NT2/D1 (cell line): Measurements from ENCODE around the gene TFF2.

DNA sequence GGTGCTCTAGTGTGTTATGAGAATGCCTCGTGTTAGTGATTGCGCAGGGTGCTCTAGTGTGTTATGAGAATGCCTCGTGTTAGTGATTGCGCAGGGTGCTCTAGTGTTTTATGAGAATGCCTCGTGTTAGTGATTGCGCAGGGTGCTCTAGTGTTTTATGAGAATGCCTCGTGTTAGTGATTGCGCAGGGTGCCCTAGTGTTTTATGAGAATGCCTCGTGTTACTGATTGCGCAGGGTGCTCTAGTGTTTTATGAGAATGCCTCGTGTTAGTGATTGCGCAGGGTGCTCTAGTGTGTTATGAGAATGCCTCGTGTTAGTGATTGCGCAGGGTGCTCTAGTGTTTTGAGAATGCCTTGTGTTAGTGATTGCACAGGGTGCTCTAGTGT, 47.2 kb upstream of the RIPK4 start:
- RRBS, 2 experiments: no CpG with 5 or more reads among the region's 14 CpGs

DNA sequence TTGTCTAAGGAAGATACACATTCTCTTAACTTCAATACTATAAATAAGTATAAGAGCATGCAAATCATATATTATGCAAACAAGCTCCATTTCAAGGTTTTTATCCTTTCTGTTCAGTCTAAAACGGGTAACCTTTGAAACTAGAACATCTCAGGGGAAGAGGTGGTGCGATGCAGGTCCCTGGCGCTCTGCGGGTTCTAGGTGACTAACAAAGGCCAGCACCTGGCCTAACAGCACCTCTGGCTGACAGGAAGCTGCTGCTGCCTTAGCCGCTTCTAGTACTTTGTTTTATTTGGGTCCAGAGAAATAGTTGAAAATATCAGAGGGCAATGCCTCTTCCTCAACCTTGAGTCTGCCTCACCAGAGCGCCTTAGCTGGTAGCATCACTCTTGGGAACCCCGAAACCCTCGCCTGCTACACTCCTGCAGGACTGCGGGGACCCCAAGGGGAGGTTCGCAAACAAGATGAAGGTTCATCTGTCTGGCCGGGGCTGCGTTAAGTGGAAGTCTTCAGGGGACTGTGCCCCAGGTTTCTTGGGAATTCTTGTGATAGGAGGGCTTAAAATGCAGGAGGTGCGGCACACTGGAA, 45.5 kb downstream of the PRDM15 start:
- RRBS, 2 experiments: no CpG with 5 or more reads among the region's 13 CpGs

GRCh38 chr21:41834272-41835020, 44.7 kb downstream of the PRDM15 start:
- RRBS, 2 experiments: no CpG with 5 or more reads among the region's 29 CpGs

DNA sequence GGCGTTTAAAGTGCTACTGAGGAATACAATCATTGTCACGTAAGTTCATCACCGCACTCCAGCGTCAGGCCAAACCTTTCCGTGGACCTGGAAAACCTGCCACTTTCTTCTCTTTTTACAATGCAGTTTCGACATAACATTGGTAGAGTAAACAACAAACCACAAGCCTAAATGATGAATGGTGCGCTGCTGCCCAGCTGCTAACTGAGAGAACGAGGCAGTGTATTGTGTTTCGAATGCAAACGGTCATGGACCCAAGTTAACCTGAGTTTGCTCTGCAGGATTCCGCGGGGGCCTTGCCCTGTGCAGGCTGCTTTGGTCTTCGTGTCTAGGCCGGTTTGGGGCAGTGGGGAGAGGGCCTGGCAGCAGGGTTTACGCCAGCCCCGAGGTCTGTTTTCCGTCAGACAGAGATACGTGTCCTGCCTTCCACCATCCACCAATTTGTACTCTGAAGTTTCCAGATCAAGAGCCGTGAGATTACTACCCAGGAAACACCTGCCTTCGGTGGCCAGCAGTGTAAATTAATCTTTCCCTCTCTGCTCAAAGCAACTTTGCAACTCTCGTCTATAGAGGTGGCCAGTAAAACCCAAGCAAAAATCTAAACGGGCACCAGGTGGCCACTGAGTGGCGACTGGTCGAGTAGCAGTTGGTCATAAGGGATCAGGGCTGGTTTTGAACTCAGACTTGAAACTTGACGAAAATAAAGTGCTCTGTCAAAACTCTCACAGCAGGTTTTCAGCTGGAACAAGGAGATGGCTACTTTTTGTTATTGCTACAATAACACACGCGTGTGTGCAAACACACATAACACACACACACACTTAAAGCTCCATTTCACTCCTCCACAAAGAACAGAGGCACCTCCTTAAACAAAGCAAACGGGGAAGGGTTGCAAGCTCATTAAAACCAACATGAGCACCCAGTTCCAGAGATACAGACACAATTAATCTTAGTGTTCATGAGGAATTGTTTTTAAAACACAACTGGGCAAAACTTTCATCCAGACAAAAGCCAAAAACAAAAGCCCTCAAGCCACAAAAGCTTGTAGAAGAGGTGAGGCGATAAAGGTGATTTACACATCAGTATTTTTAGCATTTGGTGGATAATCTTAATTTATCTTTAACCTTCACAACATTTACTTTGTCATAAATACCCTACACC, 6.5 kb upstream of the PRDM15 start:
- RRBS, 2 experiments: no CpG with 5 or more reads among the region's 29 CpGs

DNA sequence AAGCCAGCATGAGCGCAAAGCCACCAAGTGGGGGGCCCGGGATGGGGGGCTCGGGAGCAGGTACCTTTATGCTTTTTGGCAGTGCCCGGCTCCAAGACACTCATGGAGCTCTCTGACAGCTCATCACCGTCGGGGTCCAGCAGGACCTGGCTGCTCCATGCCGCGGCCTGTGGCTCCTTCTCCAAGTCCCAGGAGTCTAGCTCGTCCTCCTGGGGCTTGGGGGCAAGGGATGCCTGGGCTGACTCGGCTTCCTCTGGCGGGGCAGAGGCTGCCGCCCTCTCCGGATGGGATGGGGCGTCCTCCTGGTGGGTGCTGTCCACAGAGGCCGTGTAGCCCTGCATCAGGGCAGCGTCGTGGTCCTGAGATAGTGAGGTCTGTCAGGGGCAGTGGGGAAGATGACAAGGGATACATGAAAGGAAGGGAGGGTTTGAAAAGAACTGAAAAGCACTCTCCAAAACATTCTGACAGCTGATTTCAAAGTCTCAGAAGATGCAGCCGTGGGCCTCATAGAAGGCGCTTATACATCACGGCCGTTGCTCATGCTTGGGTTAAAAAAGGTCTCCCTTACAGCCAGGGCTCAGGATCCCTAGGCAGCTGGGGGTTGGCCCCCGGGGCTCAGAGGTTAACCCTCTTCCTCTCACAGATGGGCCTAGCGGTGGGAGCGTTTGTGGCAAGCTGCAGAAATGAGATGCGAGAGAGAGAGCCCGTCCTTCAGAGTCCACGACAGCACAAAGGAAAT, 20.0 kb upstream of the PRDM15 start:
- RRBS, 2 experiments: no CpG with 5 or more reads among the region's 27 CpGs

GRCh38 chr21:41927749-41928325, 26.0 kb downstream of the C2CD2 start:
- RRBS, 2 experiments: no CpG with 5 or more reads among the region's 13 CpGs

- RRBS, 2 experiments: no CpG with 5 or more reads among the region's 26 CpGs
Observed at GRCh38 chr21:41952710-41953270, 1.0 kb downstream of the C2CD2 start.

GRCh38 chr21:41987717-41988521, 22.2 kb downstream of the ZBTB21 start:
- RRBS, 2 experiments: no CpG with 5 or more reads among the region's 5 CpGs

- RRBS, 2 experiments: no CpG with 5 or more reads among the region's 31 CpGs
Observed at GRCh38 chr21:42062174-42063039, 8.7 kb upstream of the UMODL1 start.

DNA sequence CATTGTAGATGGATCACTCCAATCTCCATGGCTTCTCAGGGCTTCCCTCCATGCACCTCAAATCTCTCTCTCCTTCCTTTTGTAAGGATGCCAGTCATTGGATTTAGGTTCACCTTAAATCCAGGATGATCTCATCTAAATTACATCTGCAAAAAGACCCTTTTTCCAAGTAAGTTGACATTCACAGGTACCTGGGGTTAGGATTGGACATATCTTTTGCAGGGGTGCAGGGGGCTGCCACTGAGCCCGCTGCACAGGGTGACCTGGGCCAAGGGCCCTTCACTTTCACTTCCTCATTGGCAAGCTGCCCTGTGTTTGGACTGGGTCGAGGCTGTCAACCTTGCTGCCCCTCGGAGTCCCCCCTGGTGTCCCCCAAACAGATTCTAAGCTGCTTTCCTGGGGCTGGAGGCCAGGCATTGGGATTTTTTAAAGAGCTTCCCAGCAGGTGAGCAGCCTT, 8.0 kb upstream of the UMODL1 start:
- RRBS, 2 experiments: no CpG with 5 or more reads among the region's 3 CpGs

GRCh38 chr21:42221385-42222595, 2.9 kb downstream of the ABCG1 start:
- RRBS, 2 experiments: no CpG with 5 or more reads among the region's 24 CpGs

DNA sequence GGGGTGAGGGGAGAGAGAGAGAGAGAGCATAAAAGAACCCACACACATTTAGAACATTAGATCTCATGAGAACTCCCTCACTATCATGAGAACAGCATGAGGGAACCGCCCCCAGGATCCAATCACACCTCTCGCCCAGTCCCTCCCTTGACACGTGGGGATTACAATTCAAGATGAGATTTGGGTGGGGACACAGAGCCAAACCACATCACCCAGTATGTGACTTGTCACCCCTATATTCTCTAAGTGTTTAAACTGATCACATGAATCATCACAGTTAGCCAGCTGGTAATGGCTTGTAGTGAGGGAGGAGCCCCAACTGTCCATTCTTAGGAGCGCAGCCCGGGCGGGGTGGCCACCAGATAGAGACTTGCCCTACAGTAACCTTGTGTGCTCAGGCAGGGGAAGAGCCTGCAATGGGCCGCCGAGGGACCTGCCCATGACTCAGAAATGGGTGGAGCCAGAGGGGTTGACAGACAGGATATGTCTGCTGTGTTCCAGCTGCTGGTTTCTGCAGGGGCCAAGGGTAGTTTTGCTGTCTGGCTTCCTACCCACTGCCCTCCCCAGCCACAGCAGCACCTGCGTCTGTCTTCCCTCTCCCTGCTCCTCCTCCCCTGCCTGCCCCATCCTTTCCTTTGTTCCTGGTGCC, 9.0 kb downstream of the ABCG1 start:
- RRBS, 2 experiments: no CpG with 5 or more reads among the region's 9 CpGs

GRCh38 chr21:42317248-42317894, 2.2 kb upstream of the TFF3 start:
- RRBS, 2 experiments: no CpG with 5 or more reads among the region's 11 CpGs

DNA sequence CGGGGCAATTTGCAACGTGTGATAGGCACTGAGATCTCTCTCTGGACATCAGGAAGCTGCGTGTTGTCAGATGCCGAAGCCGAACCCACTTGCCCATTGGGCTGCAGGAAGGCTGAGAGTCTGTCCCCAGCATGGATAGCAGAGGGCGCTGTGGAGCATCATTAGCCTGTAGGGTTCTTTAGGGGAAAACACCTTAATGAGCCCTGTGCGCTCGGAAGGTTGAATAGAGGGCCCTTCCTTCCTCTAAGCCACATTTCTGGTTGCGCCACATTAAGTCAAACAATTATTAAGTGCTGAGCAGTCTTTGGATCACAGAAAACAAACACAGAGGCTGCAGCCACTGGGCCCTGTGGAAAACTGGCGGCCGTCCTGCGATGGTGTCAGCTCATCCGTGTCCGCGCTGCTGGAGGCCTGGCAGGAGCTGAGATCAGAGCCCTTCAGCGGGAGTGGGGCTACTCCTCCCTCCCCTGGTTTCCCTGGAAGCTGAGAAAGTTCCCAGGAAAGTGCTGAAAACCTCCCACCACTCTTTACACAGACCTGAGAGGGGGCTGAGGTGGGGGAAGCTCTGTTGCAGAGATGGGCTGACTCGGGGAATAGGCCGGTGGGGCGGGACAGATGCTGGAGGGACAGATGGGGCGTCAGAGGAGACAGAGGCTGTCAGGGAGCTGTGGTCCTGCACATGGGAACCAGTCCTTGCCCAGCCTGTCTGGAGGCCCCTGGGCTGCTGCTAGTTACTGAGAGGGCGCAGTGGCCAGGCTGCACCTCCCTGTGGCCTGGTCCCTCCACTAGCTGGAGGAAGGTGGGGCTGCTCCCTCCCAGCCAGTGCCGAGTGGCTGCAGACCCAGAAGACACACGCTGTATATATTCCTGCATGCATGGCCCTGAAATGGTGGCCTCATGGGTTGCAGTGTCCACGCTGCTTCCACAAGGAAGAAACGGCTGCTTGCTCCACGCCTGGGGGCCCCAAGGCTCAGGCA, 12.6 kb downstream of the TFF2 start:
- RRBS, 2 experiments: no CpG with 5 or more reads among the region's 26 CpGs

DNA sequence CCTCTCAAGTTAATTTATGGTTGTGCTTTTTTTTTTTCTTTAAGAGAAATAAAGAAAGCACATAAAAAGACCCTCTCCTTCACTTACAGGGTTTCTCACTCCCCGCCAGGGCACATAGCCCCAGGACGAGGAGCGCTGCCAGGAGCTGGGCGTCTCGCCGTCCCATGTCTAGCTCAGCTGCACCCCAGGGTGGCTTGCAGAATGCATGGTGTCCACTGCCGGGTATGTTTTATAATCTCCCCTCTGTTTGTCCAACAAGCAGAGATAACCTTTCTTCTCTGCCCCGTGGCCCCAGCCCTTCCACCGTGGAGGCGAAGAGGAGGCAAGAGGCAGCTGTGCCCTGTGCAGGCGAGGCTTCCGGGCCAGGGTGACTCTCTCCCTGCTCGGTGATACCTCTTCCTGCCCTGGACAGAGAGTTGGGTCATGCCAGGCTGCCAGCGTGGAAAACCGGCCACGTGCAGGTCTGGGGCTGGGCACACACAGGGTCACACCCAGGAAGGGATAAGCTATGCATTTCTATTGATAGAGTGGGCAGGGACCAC, at the start of gene TFF2:
TFF2 (minus strand) TSS at position 203 of the 542 bp plus-strand sequence.
- RRBS, 2 experiments: 91 to 94% methylated on average over 2 to 4 of the region's 16 CpGs

DNA sequence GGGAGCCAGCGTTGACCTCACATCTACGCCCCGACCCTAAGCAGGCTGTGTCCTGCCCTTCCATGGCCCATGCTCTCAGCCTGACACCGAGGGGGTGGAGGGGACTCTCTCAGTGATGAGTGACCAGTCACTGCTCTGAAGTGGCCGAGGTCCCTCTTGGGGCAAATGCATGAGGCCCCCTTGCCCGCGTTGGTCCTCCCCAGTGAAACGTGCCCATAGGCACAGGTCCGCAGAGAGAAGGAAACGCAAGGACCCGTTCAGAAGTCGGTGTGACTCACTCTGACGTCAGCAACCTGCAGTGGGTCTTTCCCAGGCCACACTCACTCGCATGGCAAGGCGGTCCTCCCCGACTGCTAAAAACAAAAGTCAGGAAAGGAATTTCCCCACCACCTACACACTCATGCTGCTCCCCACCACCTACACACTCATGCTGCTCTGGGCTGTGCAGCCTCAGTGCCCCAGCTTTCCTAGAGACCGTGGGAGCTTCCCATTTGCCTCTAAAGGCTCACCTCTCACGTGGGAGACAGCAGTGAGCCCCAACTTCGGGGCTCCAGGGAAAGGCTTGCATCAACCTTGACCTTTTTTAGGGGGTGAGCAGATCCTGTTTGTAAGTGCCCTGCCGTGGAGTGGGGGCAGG, 11.4 kb downstream of the UBASH3A start:
- RRBS, 2 experiments: no CpG with 5 or more reads among the region's 20 CpGs

DNA sequence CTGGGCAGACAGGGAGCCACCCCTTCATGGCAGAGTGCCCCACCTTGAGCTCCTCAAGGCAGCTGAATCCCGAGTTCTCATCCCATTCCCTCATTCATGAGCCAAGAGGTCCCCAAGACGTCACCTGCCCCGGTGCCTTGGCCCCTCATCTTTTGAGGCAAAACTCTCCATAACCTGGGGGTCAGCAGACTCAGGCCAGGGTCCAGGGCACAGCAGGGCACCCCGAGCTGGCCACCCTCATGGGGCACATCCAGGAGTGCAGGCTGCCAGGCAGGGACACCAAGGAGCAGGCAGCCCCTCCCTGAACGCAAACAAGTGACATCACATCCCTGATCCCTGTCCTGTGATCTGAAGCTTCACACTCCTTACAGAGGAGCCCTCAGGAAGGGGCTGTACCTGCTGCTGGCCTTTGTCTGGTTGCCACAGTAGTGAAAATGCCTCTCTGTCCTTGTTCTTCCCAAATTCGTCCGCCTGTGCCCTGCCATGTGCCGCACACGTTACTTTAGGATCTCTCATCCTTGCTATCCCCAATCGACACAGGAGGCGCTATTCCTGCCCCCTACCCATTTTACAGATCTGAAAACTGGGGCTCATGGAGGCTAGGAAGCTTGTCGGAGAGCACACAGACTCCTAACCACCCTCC, 23.4 kb downstream of the UBASH3A start:
- RRBS, 2 experiments: no CpG with 5 or more reads among the region's 12 CpGs

GRCh38 chr21:42467153-42467675, 28.8 kb downstream of the RSPH1 start:
- RRBS, 2 experiments: no CpG with 5 or more reads among the region's 10 CpGs

DNA sequence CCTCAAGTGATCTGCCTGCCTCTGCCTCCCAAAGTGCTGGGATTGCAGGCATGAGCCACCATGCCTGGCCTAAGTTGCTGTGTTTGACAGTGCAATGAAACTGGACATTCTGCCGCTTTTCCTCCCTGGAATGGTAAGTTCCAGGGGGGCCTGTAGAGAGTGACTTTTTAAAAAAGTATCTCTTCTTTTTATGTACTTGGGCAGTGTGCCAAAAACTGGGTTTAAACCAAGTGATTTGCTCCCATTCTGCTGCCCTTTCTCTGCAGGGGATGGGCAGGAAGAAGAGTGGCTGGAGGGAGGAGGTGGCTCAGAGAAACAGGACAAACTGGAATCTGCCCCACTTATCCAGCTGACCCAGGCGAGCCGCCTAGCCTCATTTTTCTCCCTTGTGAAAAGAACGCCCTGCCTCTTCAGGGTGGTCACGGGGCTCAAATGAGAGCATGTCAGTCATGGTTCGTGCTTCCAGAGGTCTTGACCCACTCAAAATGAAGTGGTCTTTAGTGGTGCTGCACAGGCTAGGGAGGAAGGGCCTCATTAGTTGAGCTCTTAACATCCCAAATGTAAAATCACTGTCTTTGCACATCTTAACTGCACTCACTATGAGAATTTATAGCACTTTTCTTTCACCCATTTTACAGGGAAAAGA, 2.5 kb downstream of the SLC37A1 start:
- RRBS, 2 experiments: no CpG with 5 or more reads among the region's 6 CpGs

DNA sequence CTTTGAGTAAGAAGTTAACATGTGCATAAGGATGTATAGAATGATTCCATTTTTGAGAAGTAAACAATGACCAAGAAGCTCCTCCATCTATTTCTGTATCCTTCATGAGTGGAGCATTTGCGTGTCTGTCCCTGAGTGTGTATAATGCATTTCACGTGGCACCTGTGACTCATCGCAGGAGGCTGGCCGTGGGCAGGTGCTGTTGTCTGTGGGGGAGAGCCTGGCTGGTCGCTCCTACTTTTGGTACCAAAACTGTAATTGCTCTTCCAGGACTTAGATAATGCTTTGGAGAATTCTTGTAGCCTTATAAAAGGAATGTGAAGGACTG, 16.5 kb downstream of the SLC37A1 start:
- RRBS, 2 experiments: no CpG with 5 or more reads among the region's 5 CpGs